ENCODE measurements around the genes EXT2, CD82 and SLC35C1.

GRCh38 chr11:43928193-43928639, 14.2 kb upstream of the C11orf96 start:
- PRO-cap: no peak
- RAMPAGE, long total RNA: no peak

- PRO-cap: no peak
- RAMPAGE, long total RNA: no peak
These were observed 1.6 kb downstream of the C11orf96 start for GRCh38 chr11:43943773-43944798.

DNA sequence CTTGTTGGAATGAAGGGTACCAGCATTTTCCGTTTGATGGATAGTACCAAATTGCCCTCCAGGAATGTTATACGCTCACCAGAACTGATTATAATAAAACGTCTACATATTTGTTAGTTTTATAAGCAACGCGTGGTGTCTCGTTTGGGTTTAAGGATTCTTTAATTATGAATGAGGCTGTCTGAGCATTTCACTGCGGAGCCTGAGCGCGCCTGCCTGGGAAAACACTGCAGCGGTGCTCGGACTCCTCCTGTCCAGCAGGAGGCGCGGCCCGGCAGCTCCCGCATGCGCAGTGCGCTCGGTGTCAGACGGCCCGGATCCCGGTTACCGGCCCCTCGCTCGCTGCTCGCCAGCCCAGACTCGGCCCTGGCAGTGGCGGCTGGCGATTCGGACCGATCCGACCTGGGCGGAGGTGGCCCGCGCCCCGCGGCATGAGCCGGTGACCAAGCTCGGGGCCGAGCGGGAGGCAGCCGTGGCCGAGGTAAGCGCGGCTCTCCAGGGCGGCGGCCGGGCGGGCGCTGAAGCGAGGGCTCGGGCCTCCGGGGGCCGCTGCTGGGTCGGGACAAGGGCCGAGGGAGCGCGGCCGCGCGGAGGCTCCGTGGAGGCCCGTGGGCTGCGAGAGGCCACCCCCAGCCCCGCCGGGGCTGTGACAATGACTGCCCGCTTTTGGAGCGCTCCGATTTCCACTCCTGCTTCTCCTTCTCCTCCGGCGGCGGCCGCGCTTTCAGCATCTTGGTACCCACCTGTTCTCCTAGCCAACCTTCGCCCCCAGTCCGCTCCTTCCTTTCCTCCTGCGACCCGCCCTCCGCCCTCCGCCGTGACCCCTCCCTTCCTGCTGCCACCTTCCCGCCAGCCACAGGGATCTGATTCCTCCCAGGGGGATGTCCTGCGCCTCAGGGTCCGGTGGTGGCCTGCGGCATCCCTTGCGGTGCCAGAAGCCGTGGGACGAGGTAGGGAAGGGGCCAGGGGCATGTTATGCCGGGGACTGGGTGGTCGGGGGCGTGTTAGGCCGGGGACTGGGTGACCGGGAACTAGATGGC, at the start of gene EXT2:
EXT2 (plus strand) TSS at position 307 of the 1,040 bp plus-strand sequence.
- PRO-cap: unidirectional peak, plus-strand start at position 292 of the sequence
- RAMPAGE, long total RNA: no peak

GRCh38 chr11:44316023-44316842, 6.3 kb upstream of the ALX4 start:
- PRO-cap: no peak
- RAMPAGE, long total RNA: no peak

- PRO-cap: unidirectional peak, plus-strand start at chr11:44565638
- RAMPAGE, long total RNA: start-site peak on the plus strand at chr11:44565617-44565670, 36 and 30 reads in 2 replicates
These were observed at the start of gene CD82 for GRCh38 chr11:44565421-44566232. Gene CD82 (plus strand): TSS chr11:44565663.

GRCh38 chr11:44977572-44978170, 27.0 kb upstream of the TP53I11 start:
- PRO-cap: no peak
- RAMPAGE, long total RNA: no peak

DNA sequence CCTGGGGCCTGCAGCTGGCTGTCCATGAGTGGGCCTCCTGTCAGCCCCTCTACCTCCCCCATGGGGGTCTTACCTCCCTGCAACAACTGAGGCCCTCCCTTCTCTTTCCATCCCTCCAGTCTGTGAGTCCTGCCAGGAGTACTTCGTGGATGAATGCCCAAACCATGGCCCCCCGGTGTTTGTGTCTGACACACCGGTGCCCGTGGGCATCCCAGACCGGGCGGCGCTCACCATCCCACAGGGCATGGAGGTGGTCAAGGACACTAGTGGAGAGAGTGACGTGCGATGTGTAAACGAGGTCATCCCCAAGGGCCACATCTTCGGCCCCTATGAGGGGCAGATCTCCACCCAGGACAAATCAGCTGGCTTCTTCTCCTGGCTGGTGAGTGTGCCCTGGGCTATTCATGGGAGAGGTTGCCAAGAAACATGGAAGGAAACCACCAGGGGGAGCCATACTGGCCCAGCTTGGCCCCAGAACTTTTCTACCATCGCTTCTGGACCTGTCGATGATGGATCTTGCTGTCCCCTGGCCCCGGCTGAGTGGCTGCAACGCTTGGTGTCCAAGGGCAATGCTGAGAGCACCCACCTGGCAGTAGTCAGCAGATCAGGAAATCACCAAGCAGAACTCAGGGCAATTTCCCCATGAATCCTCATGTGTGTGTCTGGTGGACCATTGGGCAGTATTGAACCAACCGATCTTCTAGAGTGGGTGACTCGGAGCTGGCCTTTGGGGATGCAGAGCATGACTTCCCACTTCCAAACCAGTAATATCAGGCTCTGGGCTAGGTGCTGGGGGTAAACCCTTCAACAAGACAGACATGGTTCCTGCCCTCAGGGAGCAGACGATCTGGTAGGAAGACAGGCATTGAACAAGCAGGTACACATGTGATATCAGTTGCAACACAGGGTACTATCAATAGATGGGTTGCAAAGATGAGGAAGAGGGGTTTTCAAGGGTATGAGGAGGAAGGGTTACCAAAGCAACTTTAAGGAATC, 36.6 kb downstream of the PRDM11 start:
- PRO-cap: no peak
- RAMPAGE, long total RNA: no peak

GRCh38 chr11:45229076-45229952, 56.8 kb downstream of the SYT13 start:
- PRO-cap: no peak
- RAMPAGE, long total RNA: no peak

- PRO-cap: no peak
- RAMPAGE, long total RNA: no peak
These were observed 5.8 kb downstream of the SYT13 start for GRCh38 chr11:45280243-45280837.

DNA sequence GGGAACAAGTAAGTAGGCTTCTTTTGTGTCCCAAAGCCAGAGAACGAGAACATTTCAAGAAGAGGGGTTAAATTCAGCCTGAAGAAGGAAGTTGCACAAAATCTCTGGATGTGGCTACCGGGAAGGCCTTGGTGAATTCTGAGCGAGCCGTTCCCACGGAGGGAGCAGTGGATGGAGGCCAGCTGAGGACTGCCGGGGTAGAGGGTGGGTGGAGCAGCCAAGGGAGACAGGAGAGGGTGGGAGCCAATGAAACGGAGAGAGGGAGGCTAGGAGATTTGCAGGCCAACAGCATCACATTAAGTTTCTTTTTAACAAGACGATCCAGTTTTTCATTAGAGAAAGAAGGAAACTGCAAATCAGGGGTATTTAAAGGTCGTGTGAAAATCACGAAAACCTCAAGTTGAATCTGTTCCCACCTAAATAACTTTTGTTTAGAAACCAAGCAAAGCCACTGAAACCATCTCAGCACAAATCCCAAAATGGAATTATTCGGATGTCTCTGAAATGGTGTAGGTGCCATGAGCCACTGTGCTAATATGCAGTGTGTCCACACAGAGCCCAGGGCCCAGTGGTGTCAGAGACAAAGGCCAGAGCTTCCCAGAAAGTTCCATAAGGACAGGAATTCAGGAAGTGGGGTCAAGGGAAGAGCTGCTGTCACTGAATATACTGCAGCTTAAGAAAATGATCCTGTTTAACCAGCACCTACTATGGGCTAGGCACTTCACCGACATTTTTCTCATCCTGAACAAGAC, 59.7 kb upstream of the SLC35C1 start:
- PRO-cap: no peak
- RAMPAGE, long total RNA: no peak

DNA sequence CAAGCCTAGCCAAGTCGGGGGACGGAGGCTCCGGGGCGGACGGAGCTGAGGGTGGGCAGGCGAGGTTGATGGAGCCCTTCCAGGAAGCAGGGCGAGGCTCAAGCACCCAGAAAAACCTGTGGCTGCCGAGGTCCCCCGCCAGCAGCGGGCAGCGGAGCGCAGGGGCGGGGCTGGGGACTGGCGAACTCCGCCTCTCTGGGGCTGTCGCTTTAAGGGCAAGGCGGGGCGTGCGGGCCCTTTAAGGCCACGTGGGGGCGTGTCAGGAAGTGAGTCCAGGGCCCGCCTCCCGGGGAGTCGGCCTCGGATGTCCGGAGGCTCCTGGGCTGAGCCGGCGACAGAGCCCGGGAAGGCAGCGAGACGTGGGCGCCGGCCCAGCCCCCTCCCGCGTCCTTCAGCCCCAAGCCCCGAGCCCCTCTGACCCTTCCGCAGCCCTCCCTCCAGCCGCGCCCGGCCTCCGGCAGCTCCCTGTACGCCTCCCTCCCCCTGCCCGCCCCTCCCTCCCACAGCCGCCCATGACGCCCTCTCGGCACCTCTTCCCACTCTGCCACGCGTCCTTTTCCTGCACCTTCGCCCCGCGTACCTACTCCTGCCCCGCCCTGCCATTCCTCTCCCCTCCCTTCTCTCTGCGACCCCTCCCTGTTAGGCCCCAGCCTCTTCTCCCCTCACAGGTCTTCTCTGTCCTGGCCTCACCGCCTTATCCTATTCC, at the start of gene SLC35C1:
SLC35C1 (plus strand) TSS at position 300 of the 706 bp plus-strand sequence.
- PRO-cap: bidirectional peak, plus-strand start at position 269 of the sequence, minus-strand start at position 118 of the sequence
- RAMPAGE, long total RNA: no peak

- PRO-cap: no peak
- RAMPAGE, long total RNA: no peak
These were observed 4.1 kb upstream of the CRY2 start for GRCh38 chr11:45842829-45844009.

- PRO-cap: no peak
- RAMPAGE, long total RNA: no peak
These were observed 12.4 kb downstream of the CRY2 start for GRCh38 chr11:45859329-45860475.

- PRO-cap: no peak
- RAMPAGE, long total RNA: no peak
These were observed 16.7 kb downstream of the CRY2 start for GRCh38 chr11:45863944-45864399.

DNA sequence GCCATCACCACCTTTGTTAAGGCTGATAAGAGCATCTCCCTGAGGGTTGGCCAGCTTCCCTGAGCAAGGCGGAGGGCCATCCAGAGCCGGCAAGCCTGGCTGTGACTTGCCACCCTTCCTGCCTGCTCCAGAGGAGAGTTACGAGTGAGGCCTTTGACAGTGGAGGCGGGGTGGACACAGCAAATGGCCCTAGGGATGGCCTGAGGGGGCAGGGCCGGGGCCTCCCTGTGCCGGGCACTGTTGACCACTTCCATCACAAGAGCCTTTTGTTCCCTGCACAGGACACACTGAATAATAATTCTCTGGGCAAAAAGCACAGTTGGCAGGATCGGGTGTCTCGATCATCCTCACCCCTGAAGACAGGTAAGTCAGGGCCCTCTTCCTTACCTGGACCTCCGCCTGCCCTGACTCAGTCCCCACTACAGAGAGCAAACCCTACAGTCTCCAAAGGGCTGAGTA, 5.3 kb downstream of the FREY1 start:
- PRO-cap: no peak
- RAMPAGE, long total RNA: no peak

GRCh38 chr11:45904154-45905212, 2.6 kb downstream of the FREY1 start:
- PRO-cap: no peak
- RAMPAGE, long total RNA: no peak

- PRO-cap: no peak
- RAMPAGE, long total RNA: no peak
These were observed 1.7 kb upstream of the FREY1 start for GRCh38 chr11:45908739-45909276.

- PRO-cap: no peak
- RAMPAGE, long total RNA: no peak
These were observed 1.1 kb downstream of the PHF21A start for GRCh38 chr11:46120240-46120535.

GRCh38 chr11:46307662-46308093, 30.2 kb downstream of the CREB3L1 start:
- PRO-cap: no peak
- RAMPAGE, long total RNA: no peak

DNA sequence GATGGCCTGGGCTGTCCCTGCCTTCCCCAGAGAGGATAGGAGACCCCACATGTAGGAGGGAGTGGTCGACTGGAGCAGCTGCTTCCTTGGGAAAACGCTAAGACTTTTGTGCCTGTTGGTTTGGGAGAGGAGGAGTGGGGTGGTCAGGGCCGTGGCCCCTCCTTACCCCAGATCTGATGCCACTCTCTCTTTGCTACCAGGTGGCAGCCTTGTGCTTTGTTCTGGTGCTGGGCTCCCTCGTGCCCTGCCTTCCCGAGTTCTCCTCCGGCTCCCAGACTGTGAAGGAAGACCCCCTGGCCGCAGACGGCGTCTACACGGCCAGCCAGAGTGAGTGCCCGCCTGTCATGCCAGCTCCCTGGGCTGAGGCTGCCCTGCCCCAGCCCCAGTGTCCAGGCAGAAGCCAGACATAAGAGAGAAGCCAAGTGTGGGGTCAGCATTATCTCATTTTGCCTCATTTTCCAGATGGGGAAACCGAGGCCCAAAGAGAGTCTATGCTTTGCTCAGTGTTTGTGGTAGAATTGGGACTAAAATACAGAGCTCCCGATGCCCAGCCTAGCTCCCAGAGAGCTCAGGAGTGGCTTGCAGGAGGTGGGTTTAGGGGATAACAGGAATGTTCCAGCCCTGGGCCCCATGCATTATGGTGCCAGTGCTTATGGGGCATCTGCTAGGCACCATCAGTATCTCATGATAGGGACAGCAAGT, 30.0 kb upstream of the DGKZ start:
- PRO-cap: no peak
- RAMPAGE, long total RNA: no peak